K562 (cell line): ENCODE results near the genes AGBL4 and DMRTA2.

- RAMPAGE, long total RNA: no peak
- RRBS: no CpG with 5 or more reads among the region's 6 CpGs
PRO-cap:
- standard: no peak
- CoPRO, capped RNA only, 2 experiments: no peak in any of the 2 experiments
- CoPRO, capped and uncapped RNA, 2 experiments: peak in 1 of 2 experiments; most common plus-strand start chr1:47387653 (in 1)
- CoPRO, uncapped RNA only, 2 experiments: peak in 2 of 2 experiments; most common plus-strand start chr1:47387346 (in 1)
CAGE:
- cytosol, long polyA plus RNA: no peak
- long polyA plus RNA: no peak
- nucleolus, long total RNA: no peak
- nucleus, long polyA plus RNA: no peak
These were observed 28.6 kb upstream of the FOXE3 start for GRCh38 chr1:47387214-47388206.

DNA sequence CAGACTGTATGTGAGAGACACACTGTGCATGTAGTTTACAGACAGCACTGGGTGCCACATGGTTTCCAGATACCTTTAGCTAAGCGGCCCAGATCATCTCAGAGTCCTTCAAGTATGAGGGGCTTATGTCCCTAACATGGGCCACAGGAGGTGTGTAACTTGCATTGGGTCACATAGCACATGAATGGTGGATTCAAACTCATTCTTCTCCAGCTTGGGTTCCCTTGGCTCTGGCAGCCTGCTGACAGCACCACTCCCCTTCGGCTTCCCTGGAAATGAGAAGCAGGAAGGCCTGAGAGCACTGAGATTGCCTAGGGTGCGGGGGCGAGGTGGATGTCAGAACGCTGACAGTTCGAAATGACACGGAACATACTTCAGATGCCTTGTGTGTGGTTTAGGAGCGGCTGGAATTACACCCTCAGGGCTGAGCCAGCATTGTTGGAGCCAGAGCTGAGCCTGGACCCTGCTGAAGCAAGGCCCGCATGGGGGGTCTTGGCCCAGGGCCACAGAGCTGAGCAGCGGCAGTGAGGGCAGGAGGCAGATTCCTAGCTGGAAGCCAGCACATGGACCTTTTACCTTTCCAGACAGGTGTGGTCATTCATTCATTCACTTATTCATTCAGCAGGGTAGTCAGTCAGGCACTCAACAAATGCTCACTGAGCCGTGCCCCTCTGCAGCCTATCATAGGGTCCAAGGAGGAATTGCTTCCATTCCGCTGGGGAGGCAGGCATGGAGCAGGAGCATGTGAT lies 6.8 kb upstream of the FOXE3 start:
- RAMPAGE, long total RNA: no peak
- RRBS: no CpG with 5 or more reads among the region's 12 CpGs
PRO-cap:
- standard: no peak
- CoPRO, capped RNA only, 2 experiments: no peak in any of the 2 experiments
- CoPRO, capped and uncapped RNA, 2 experiments: no peak in any of the 2 experiments
- CoPRO, uncapped RNA only, 2 experiments: no peak in any of the 2 experiments
CAGE:
- cytosol, long polyA plus RNA: no peak
- long polyA plus RNA: no peak
- nucleolus, long total RNA: no peak
- nucleus, long polyA plus RNA: no peak

- RAMPAGE, long total RNA: no peak
- RRBS: no CpG with 5 or more reads among the region's 3 CpGs
PRO-cap:
- standard: no peak
- CoPRO, capped RNA only, 2 experiments: no peak in any of the 2 experiments
- CoPRO, capped and uncapped RNA, 2 experiments: no peak in any of the 2 experiments
- CoPRO, uncapped RNA only, 2 experiments: no peak in any of the 2 experiments
CAGE:
- cytosol, long polyA plus RNA: no peak
- long polyA plus RNA: no peak
- nucleolus, long total RNA: no peak
- nucleus, long polyA plus RNA: no peak
These were observed 84.0 kb downstream of the FOXD2 start for GRCh38 chr1:47521861-47522261.

DNA sequence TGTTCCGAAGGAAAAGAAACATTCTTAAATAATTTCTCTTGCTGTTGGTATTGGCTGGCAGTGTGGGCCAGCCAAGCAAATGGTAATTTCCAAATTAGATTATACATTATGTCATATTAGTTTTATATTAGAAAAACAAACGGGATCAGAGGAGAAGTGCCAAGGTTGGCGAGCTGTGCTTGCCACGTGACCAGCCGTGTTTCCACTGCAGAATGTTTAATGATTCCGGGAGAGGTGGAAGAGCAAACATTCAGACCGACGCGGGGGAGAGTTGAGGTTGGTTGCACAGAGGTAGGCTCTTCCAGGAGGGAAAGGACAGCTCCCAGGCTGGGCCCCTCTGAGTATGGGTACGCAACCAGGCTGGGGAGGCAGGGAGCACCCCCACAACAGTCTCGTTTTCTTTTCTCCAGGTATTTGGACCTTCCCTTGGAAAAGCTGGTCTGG lies 121.1 kb downstream of the FOXD2 start:
- RAMPAGE, long total RNA: no peak
- RRBS: no CpG with 5 or more reads among the region's 11 CpGs
PRO-cap:
- standard: no peak
- CoPRO, capped RNA only, 2 experiments: no peak in any of the 2 experiments
- CoPRO, capped and uncapped RNA, 2 experiments: no peak in any of the 2 experiments
- CoPRO, uncapped RNA only, 2 experiments: no peak in any of the 2 experiments
CAGE:
- cytosol, long polyA plus RNA: no peak
- long polyA plus RNA: no peak
- nucleolus, long total RNA: no peak
- nucleus, long polyA plus RNA: no peak

GRCh38 chr1:47758327-47758971 lies 238.7 kb downstream of the TRABD2B start:
- RAMPAGE, long total RNA: no peak
- RRBS: no CpG with 5 or more reads among the region's 18 CpGs
PRO-cap:
- standard: no peak
- CoPRO, capped RNA only, 2 experiments: no peak in any of the 2 experiments
- CoPRO, capped and uncapped RNA, 2 experiments: no peak in any of the 2 experiments
- CoPRO, uncapped RNA only, 2 experiments: no peak in any of the 2 experiments
CAGE:
- cytosol, long polyA plus RNA: no peak
- long polyA plus RNA: no peak
- nucleolus, long total RNA: no peak
- nucleus, long polyA plus RNA: no peak

- RAMPAGE, long total RNA: no peak
- RRBS: no CpG with 5 or more reads among the region's 7 CpGs
PRO-cap:
- standard: no peak
- CoPRO, capped RNA only, 2 experiments: no peak in any of the 2 experiments
- CoPRO, capped and uncapped RNA, 2 experiments: no peak in any of the 2 experiments
- CoPRO, uncapped RNA only, 2 experiments: no peak in any of the 2 experiments
CAGE:
- cytosol, long polyA plus RNA: no peak
- long polyA plus RNA: no peak
- nucleolus, long total RNA: no peak
- nucleus, long polyA plus RNA: no peak
These were observed 42.3 kb downstream of the TRABD2B start for GRCh38 chr1:47954698-47955389.

GRCh38 chr1:47980720-47981471 lies 16.3 kb downstream of the TRABD2B start:
- RAMPAGE, long total RNA: no peak
- RRBS: no CpG with 5 or more reads among the region's 11 CpGs
PRO-cap:
- standard: no peak
- CoPRO, capped RNA only, 2 experiments: no peak in any of the 2 experiments
- CoPRO, capped and uncapped RNA, 2 experiments: no peak in any of the 2 experiments
- CoPRO, uncapped RNA only, 2 experiments: no peak in any of the 2 experiments
CAGE:
- cytosol, long polyA plus RNA: no peak
- long polyA plus RNA: no peak
- nucleolus, long total RNA: no peak
- nucleus, long polyA plus RNA: no peak

DNA sequence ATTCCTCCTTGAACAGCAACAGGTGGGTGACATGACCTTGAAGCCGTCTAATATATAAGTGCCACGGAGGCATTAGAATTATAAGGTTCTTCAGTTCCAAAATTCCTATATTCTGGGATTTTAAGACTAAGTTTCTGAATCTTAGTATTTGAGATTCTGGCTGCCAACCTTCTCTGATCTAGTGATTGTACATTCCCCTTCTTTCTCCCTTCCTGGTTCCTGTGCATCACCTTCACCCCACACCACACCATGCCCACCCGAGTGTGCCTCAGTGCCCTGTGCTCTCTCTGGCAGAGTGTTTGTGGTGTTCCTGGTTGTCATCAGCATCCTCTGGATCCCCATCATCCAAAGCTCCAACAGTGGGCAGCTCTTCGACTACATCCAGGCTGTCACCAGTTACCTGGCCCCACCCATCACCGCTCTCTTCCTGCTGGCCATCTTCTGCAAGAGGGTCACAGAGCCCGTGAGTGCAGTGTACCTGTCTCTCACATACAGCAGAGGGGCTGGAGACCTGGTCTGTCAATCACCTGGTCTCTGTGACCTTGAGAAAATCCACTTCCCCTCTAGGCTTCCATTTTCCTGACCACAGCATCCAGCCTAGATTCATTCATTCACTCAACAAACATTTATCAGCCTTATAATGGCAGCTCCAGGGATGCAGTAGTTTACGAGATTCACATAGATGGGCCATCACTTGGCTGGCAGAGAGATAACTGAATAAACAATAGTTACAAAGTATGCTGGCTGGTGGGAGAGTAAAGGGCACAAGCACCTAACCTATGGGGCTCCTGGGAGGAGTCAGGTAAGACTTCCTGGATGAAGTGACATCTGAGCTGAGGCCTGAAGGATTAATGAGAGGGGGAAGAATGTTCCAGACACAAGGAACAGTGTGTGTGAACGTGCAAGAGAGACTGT lies 15.1 kb downstream of the SLC5A9 start:
- RAMPAGE, long total RNA: no peak
- RRBS: no CpG with 5 or more reads among the region's 8 CpGs
PRO-cap:
- standard: no peak
- CoPRO, capped RNA only, 2 experiments: no peak in any of the 2 experiments
- CoPRO, capped and uncapped RNA, 2 experiments: no peak in any of the 2 experiments
- CoPRO, uncapped RNA only, 2 experiments: no peak in any of the 2 experiments
CAGE:
- cytosol, long polyA plus RNA: no peak
- long polyA plus RNA: no peak
- nucleolus, long total RNA: no peak
- nucleus, long polyA plus RNA: no peak

- RAMPAGE, long total RNA: no peak
- RRBS: no CpG with 5 or more reads among the region's 3 CpGs
PRO-cap:
- standard: no peak
- CoPRO, capped RNA only, 2 experiments: no peak in any of the 2 experiments
- CoPRO, capped and uncapped RNA, 2 experiments: no peak in any of the 2 experiments
- CoPRO, uncapped RNA only, 2 experiments: no peak in any of the 2 experiments
CAGE:
- cytosol, long polyA plus RNA: no peak
- long polyA plus RNA: no peak
- nucleolus, long total RNA: no peak
- nucleus, long polyA plus RNA: no peak
These were observed 22.6 kb downstream of the SLC5A9 start for GRCh38 chr1:48244893-48245646.

DNA sequence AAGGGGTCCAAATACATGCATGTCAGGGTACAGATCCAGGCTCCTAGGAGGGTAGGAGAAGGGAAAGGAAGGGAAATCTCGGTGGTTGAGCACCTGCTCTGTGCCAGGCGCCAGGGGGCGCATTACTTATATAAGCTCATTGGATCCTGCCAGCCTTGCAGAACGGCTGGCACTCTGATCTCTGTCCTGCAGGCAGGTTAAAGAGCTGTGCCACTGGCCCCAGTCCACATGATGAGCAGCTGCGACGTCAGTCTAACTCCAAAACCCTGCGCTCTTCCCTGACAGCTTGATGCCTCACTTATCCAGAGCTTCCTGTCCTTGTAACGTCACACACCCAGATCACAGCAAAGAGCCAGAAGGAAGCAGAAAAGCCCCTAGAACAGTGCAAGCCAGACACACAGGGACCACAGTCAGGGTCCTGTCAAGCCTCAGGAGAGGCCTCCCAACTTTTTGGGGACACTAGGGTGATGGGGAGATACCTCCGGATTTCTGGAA lies 99.2 kb downstream of the BEND5 start:
- RAMPAGE, long total RNA: no peak
- RRBS: no CpG with 5 or more reads among the region's 9 CpGs
PRO-cap:
- standard: no peak
- CoPRO, capped RNA only, 2 experiments: no peak in any of the 2 experiments
- CoPRO, capped and uncapped RNA, 2 experiments: no peak in any of the 2 experiments
- CoPRO, uncapped RNA only, 2 experiments: no peak in any of the 2 experiments
CAGE:
- cytosol, long polyA plus RNA: no peak
- long polyA plus RNA: no peak
- nucleolus, long total RNA: no peak
- nucleus, long polyA plus RNA: no peak

DNA sequence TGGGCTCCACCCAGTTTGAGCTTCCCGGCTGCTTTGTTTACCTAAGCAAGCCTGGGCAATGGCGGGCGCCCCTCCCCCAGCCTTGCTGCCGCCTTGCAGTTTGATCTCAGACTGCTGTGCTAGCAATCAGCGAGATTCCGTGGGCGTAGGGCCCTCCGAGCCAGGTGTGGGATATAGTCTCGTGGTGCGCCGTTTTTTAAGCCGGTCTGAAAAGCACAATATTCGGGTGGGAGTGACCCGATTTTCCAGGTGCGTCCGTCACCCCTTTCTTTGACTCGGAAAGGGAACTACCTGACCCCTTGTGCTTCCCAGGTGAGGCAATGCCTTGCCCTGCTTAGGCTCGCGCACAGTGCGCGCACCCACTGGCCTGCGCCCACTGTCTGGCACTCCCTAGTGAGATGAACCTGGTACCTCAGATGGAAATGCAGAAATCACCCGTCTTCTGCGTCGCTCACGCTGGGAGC lies 143.0 kb downstream of the AGBL4 start:
- RAMPAGE, long total RNA: no peak
- RRBS: no CpG with 5 or more reads among the region's 26 CpGs
PRO-cap:
- standard: no peak
- CoPRO, capped RNA only, 2 experiments: no peak in any of the 2 experiments
- CoPRO, capped and uncapped RNA, 2 experiments: no peak in any of the 2 experiments
- CoPRO, uncapped RNA only, 2 experiments: no peak in any of the 2 experiments
CAGE:
- cytosol, long polyA plus RNA: no peak
- long polyA plus RNA: no peak
- nucleolus, long total RNA: no peak
- nucleus, long polyA plus RNA: no peak

GRCh38 chr1:50023517-50024361 lies at the start of gene AGBL4:
Gene AGBL4, minus strand, starts transcription at chr1:50023954.
- RAMPAGE, long total RNA: no peak
- RRBS: 2% methylated on average over 13 of the region's 56 CpGs
PRO-cap:
- standard: no peak
- CoPRO, capped RNA only, 2 experiments: no peak in any of the 2 experiments
- CoPRO, capped and uncapped RNA, 2 experiments: no peak in any of the 2 experiments
- CoPRO, uncapped RNA only, 2 experiments: no peak in any of the 2 experiments
CAGE:
- cytosol, long polyA plus RNA: no peak
- long polyA plus RNA: no peak
- nucleolus, long total RNA: no peak
- nucleus, long polyA plus RNA: no peak

DNA sequence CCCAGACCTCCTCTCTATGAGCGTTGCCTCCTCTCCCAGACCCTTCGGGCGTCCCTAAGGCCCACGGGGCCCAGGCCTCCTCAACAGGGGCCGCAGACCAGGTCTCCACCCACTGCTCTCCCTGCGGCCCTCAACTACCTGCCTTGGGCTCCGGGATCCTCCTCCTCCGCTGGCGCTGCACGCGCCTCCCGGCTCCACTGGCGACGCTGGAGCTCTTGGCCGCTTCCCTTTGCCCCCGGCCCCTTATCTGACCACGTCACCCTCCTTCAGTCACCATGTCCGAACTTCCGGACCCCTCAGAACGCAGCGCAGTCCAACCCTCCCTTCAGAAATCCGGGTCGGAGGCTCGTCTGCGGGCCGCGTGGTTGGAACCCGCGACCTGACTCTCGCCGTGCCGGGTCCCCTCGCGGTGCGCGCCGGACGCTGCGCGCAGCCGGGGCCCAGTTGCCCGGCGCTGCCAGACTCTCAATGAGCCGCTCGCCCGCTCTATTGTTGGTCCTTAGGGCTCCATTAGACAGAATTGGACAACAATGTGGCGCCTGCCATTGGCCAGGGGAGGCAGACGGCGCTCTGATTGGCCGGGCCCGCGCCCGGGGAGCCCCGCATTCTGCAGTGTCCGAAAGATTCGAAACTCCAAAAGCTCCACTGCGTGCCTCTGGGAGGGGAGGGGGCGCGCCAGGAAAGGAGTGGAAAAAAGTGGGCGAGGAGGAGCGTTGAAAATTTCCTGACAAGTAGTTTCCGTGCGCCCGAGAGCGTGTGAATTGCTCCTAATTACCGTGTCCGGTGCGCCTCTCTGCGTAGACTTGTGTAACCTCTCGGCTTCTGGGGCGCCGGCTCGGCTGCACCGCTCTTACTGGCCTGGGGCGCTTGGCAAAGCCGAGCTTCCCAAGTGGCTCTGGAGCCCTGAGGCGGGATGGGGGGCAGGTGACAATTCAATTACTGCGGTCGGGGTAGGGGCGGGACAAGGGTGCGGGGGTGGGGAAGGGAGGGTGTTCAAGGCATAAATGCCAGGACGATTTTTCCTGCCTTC lies at the start of gene DMRTA2:
Gene DMRTA2 (minus strand): TSS at position 470 of the 1,030 bp plus-strand sequence.
- RAMPAGE, long total RNA: no peak
- RRBS: 58% methylated on average over 29 of the region's 82 CpGs
PRO-cap:
- standard: no peak
- CoPRO, capped RNA only, 2 experiments: no peak in any of the 2 experiments
- CoPRO, capped and uncapped RNA, 2 experiments: no peak in any of the 2 experiments
- CoPRO, uncapped RNA only, 2 experiments: no peak in any of the 2 experiments
CAGE:
- cytosol, long polyA plus RNA: no peak
- long polyA plus RNA: no peak
- nucleolus, long total RNA: no peak
- nucleus, long polyA plus RNA: no peak

GRCh38 chr1:50927643-50928548 lies 32.2 kb downstream of the FAF1 start:
- RAMPAGE, long total RNA: no peak
- RRBS: no CpG with 5 or more reads among the region's 7 CpGs
PRO-cap:
- standard: no peak
- CoPRO, capped RNA only, 2 experiments: no peak in any of the 2 experiments
- CoPRO, capped and uncapped RNA, 2 experiments: no peak in any of the 2 experiments
- CoPRO, uncapped RNA only, 2 experiments: no peak in any of the 2 experiments
CAGE:
- cytosol, long polyA plus RNA: no peak
- long polyA plus RNA: no peak
- nucleolus, long total RNA: no peak
- nucleus, long polyA plus RNA: no peak

DNA sequence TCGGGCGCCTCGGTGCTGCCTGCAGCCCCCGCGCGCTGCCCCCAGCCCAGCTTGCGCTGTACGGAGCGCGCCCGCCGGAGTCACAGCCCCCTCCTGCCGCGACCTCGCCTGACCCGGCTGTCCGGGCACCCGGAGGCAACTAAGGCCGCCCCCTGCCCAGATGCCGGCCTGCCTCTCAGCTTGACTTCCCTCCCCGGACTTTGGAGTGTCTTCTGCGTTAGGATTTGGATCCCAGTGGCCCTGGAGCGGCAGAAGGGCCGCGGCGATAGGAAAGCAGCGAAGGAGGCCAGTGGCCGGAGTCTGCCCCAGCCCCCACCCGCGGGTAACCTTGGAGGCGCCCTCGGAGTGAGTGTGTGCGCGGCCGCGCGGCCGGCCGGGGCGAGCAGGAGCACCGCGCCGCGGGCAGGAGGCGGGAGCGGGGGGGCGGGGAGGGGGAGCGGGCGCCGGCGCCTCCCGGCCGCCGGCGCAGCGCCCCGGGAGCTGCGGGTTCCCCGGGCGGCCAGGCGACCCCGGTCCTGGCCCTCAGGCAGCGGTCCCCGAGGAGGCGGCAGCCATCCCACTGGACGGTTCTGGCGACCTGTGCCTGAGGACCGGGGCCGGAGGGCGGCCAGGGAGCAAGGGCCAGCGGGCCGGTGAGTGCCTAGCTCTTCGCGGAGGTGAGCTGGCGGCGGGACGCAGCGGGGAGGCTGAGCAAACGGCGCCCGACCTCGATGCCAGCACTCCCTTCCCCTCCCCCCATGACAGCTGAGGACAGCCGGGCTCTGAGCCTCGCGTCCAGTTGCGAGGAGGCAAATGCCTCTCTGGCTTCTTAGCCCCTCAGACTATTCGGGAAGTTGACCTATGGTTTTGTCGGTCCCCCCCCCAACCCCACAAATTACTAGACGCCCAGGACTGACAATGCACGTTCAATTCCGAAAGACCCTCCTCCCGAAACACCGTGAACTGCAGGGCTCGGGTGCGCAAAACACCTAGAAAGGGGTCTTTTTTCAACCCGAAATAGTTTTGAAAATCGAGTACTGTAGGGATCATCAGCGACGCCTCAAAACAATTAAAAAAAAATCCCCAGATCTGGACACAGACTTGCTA lies 8.0 kb downstream of the CDKN2C start:
- RAMPAGE, long total RNA: no peak
- RRBS: 4% methylated on average over 39 of the region's 99 CpGs
PRO-cap:
- standard: bidirectional peak, plus-strand start at position 352 of the sequence, minus-strand start at position 202 of the sequence
- CoPRO, capped RNA only, 2 experiments: peak in 2 of 2 experiments; most common plus-strand start position 435 of the sequence (in 2); most common minus-strand start position 802 of the sequence (in 2)
- CoPRO, capped and uncapped RNA, 2 experiments: peak in 1 of 2 experiments; most common minus-strand start position 1,037 of the sequence (in 1)
- CoPRO, uncapped RNA only, 2 experiments: peak in 1 of 2 experiments; most common plus-strand start position 463 of the sequence (in 1); most common minus-strand start position 202 of the sequence (in 1)
CAGE:
- cytosol, long polyA plus RNA: no peak
- long polyA plus RNA: no peak
- nucleolus, long total RNA: no peak
- nucleus, long polyA plus RNA: no peak

DNA sequence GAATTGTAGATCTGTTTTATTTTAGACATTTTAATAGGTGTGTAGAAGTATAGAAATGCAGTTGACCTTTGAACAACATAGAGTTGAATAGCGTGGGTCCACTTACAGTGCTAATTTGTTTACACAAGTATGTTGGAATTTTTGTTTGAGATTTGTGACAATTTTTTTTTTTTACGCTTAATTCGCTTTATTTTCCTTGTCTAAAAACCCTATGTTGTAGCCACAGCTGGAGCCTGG lies 14.2 kb downstream of the RNF11 start:
- RAMPAGE, long total RNA: no peak
- RRBS: no CpG with 5 or more reads among the region's 3 CpGs
PRO-cap:
- standard: no peak
- CoPRO, capped RNA only, 2 experiments: no peak in any of the 2 experiments
- CoPRO, capped and uncapped RNA, 2 experiments: no peak in any of the 2 experiments
- CoPRO, uncapped RNA only, 2 experiments: no peak in any of the 2 experiments
CAGE:
- cytosol, long polyA plus RNA: no peak
- long polyA plus RNA: no peak
- nucleolus, long total RNA: no peak
- nucleus, long polyA plus RNA: no peak

DNA sequence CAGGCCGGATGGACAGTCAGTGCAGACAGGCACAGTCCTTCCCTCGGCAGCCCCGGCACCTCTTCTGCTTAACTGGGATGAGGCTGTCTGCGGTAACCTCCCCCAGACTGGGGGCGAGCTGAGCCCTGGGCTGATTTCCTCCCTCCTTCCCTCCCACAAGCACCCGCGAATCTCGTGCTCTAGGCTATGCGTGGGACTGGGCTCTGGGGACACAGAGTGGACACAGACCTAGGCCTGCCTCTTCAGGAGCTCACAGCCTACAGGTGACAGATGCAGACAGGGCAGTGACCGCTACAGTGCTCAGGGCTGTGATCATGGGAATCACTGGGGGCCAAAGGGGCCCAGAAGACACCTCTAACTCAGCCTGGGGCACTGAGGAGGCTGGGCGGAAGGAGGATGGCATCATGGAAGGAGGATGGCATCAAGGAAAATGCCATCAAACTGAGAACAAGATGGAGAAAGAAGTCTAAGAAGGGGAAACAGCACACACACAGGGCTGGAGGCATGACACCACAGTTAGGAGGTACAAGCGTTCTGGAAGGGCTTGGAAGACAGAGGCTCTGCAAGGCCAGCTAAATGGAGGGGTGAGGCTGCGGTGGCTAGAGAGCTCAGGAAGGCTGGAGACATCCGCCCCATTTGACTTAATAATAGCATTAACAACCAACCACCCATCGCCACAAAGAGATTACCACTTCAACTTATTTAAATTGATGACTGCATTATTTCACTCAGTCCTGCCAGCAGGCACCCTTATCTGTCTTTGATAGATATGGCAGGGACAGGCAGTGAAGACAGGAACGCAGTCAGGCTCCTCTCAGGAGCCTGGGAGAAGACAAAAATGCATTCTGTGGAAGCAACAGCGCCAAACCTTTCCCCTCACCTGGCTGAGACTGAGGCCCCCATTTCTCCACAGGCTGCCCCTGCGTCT lies 4.2 kb downstream of the TTC39A start:
- RAMPAGE, long total RNA: no peak
- RRBS: 45% methylated on average over 3 of the region's 18 CpGs
PRO-cap:
- standard: bidirectional peak, plus-strand start at position 207 of the sequence, minus-strand start at position 66 of the sequence; unidirectional peak, plus-strand start at position 766 of the sequence
- CoPRO, capped RNA only, 2 experiments: peak in 2 of 2 experiments; most common plus-strand start position 187 of the sequence (in 1); most common minus-strand start position 66 of the sequence (in 2)
- CoPRO, capped and uncapped RNA, 2 experiments: no peak in any of the 2 experiments
- CoPRO, uncapped RNA only, 2 experiments: no peak in any of the 2 experiments
CAGE:
- cytosol, long polyA plus RNA: no peak
- long polyA plus RNA: no peak
- nucleolus, long total RNA: no peak
- nucleus, long polyA plus RNA: no peak